Right common carotid artery plus branches (tissue), 1 donor: ENCODE measurements around a stretch of chr15.

DNA sequence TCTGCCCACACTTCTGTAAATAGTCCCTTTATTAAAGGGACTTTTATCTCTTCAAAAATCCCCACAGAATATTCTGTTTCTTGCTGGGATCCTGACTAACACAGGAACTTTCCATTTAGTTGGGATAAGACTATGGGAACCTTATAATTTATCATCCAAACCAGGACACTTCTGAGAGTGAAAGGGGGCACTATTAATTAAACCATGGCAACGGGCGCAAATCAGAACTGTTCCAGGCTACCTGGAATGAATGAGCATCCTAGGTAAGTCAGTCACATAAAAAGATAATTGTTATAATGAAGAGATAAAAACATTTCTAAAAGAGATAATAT is 315.4 kb downstream of the GOLGA6L6 start:
- PRO-cap = no peak

- PRO-cap = unidirectional peak, minus-strand start at chr15:20756181
These were observed 110.1 kb downstream of the POTEB2 start for GRCh38 chr15:20755933-20756470.

DNA sequence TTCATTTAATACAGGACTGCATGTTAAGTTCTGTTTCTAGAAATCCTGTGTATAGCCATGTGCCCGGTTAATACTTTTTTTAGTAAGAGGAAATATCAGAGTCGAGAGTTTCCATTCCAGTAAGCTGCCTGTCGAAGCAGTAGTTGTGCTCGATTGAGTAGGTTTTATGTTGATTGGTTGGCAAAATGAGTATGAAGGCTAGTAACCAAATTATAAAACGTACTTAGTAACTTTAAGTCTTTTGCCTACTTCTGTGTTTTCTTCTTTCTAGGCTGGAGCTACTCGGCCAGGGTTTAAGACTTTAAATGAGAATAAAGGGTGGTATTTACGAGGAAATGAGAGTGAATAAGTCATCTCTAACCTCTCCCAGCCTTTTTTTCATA is 909 bp downstream of the NIPA2 start:
- PRO-cap = no peak

- PRO-cap = no peak
These were observed 34.7 kb downstream of the NIPA2 start for GRCh38 chr15:22873027-22873753.

- PRO-cap = no peak
These were observed 42.7 kb downstream of the NIPA2 start for GRCh38 chr15:22881113-22881547.

- PRO-cap = unidirectional peak, plus-strand start at chr15:22979380; unidirectional peak, plus-strand start at chr15:22979475
These were observed 873 bp downstream of the CYFIP1 start for GRCh38 chr15:22978867-22980123.

DNA sequence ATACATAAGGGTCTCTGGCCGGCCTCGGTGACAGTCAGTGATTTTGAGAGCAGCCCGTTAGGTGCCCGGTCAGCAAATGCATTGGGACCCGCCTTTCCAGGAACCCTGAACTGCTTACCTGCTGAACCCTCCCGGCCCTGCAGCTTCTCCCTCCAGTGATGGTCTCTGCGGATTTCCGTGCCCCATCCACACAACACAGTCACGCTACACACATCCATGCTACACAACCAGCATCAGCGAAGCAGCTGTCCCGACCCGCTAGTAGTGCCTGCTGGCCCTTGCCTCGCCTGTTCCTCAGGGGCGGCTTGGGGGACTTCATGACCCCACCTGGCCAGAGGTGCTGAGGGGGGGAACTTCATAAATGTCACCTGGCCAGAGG is 449 bp upstream of the TUBGCP5 start:
- PRO-cap = no peak

- PRO-cap = no peak
These were observed 23.4 kb downstream of the GOLGA6L26 start for GRCh38 chr15:23310438-23311172.

DNA sequence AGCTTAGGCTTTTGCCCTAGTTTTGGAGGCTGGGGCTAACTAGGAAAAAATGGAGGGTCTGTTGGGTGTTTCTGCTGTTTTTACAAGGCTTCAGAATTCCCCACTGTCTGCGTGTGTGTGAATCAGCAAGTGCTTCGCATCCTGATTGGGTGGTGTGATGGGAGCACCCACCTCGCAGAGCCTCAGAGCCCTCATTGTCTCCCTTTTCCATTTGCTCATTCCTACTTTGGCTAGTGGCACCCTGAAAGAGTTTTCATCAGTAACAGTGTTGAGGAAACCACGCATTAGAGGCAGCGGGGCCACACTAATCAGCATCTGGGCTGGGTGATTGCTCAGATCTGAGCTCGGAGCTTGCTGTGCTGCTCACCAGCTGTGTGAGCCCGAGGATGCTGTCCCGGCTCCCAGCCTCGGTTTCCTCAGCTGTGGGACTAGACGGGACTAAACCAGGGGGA is 40.6 kb downstream of the GOLGA8S start:
- PRO-cap = bidirectional peak, plus-strand start at position 335 of the sequence, minus-strand start at position 98 of the sequence

DNA sequence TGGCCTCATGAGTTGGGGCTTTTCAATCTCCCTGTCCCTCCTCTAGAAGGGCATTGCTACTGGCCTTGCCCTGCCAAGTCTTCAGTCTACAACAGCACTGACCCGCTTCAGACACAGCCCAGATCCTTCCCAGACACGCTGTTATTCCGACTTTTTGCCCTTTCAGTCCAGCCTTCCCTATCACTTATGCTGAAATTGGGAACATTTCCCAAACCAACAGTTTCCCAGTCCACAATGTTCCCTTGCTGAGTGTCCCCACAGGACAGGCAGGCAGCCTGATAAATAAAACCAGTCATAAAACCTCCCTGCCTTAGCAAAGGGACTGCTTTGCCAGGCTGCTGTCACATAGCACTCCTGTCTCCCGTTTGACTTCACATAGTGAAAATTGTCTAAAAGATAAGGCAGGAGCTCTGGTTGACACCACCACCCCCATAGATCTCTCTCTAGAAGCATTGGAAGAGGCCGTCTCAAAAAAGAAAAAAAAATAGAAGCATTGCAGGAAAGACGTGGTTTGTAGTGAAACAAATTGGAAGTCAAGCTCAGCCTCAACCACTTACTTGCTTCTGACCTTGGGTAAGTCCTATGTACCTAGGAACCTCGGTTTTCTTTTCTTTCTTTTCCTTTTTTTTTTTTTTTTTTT is 43.4 kb downstream of the GOLGA6L2 start:
- PRO-cap = no peak

- PRO-cap = no peak
These were observed 254 bp downstream of the NDN start for GRCh38 chr15:23686910-23687191.

- PRO-cap = no peak
These were observed 414.6 kb upstream of the NPAP1 start for GRCh38 chr15:24260944-24261311.

DNA sequence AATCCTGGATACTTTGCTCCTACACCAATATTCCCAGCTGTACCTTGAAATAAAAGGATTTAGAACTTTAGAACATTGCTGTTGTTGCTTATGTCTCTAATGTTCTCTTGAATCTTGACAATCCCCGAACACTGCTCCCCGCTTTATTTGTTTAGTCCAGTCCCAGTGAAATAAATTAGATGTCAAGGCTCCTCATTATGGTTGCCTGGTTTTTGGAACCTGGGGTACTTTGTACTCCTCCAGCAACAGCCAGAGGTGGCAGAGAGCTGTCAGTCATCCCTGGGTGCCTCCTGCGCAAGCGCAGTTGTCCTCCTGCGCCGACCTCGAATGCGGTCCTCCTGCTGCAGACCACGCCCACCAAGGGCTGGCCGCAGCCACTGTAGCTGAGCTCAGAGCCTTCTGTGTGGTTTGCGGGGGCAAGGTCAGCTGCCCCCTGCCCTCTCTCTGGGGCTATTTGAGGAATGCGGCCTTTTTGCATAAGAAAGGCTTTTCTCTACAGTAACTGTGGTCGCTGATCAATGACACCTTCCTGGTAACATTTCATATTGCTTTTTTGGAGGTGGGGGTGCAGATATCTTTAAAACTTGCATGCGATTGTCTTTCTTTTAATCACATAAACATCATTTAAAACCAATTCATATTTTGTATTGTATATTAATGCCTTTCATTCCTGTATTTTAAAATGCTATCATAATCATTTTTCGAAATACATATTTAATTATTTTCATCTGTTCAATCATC is 131.3 kb upstream of the SNRPN start:
- PRO-cap = no peak

GRCh38 chr15:24857630-24858369 is 97.0 kb upstream of the SNRPN start:
- PRO-cap = no peak

- PRO-cap = no peak
These were observed 144.5 kb downstream of the SNRPN start for GRCh38 chr15:25099254-25099726.

DNA sequence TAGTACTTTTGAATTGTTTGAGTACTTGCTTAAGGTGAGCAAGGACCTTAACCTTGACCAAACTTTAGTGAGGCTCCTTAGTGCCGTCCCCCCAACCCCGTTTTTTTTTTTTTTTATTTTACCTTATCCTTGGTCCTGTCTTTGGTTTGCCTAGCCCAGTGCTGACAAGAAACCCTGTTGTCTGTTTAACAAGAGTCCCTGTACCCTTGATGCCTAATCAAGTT is 77.1 kb upstream of the UBE3A start:
- PRO-cap = no peak

DNA sequence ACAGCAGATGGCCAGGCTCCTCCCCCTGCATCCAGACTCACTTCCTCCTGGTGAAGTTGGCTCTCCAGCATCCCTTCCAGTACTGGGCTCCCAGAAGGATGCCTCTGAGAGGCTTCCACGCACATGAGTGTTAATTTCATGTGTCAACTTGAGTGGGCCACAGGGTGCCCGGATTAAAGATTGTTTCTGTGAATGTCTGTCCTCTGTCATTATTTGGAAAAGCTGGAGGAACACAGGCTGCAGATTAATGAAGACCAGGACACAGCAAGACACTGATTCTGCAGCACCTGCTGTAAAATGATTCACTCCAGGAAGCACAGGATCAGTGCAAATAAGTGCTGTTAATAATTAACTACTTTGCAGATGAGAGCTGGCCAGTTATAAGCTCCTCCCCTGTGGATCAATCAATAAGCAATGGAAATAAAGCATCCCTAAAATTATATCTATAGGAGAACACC is 99.7 kb downstream of the ATP10A start:
- PRO-cap = no peak

DNA sequence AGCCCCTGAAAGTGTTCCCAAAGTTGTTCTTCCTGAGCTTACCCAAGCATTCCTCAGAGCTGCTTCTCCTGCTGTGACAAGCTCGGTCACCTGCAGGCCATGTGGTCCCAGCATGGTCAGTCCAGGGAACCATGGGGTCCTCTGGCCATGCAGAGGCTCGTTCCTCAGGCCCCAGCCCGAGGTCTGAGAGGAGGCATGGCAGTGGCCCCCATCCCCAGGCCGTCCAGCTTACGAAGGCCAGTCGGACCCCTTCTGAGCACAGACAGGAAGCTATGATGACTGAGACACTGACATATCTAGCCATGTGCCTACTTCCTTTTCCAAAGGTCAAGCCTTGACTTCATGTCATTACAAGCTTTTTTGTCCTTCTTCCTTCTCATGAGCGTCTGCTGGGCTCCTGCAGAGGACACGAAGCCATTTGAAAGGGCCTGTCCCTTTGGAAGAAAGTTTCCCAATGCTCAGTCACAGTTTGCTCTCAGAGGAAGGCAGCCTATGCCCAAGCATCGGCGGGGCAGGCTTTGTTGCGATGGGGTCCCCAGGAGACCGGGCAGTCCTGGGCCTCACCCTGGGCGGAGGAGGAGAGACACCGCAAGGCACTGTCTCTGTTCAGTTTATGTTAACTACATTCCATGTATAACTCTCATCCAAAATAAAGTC is 79.3 kb downstream of the ATP10A start:
- PRO-cap = no peak

DNA sequence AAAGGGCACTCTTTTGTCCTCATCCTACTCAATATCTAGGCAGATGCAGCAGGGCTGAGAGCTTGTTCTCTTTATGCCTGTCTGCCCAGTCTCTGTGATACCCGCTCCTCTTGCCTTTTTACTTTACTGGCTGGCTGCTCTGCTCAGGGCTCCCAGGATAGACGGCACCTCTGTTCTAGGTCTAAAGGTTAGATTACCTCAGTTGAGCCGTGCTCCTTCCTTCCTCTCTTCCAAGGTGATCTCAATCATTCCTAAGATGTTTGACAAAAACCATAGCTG is 134.7 kb downstream of the GABRB3 start:
- PRO-cap = unidirectional peak, minus-strand start at position 120 of the sequence

DNA sequence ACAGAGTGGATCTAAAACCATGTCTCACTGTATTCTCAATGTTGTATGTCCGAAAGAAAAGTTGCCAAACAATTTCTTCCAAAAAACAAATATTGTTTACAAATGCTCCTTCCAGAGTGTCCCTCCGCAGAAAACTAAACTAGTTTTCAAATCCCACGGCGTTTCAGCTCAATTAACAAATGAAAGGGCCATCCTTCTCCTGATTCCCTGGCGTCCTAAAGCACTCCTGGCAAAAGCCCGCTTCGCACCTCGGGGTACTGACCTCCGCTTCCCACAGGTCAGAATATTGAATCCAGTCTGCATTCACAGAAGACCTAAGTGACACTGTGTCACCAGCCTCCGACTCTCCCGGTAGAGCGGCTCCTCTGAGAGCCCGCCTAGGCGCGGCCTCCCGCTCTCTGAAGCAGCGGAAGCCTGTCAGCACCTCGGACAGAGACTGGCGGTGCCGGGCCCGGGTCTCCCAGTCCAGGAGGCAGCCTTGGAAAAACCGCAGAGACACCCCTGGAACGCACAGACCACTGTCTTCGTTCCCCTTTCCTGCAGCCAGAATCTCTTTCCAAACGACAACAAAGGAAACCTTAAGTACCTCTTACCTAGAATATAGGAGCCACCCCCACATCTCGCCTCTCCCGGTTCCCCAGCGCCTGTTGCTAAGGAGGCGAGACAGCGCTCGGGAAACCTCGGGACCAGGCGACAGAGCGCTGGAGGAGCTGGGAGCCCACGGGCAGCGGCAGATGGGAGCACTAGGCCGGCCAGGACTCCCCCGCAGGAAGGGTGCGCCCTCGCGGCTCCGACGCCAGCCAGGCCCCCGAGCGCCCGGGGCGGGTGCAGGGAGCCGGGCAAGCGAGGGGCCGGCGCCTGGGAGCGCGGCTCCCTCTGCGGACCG is 1.2 kb downstream of the GABRB3 start:
- PRO-cap = no peak